ENCODE measurements around the genes SSR2 and IQGAP3.

GRCh38 chr1:155940215-155941075 lies 993 bp upstream of the RXFP4 start:
- RRBS, result no CpG with 5 or more reads among the region's 8 CpGs

DNA sequence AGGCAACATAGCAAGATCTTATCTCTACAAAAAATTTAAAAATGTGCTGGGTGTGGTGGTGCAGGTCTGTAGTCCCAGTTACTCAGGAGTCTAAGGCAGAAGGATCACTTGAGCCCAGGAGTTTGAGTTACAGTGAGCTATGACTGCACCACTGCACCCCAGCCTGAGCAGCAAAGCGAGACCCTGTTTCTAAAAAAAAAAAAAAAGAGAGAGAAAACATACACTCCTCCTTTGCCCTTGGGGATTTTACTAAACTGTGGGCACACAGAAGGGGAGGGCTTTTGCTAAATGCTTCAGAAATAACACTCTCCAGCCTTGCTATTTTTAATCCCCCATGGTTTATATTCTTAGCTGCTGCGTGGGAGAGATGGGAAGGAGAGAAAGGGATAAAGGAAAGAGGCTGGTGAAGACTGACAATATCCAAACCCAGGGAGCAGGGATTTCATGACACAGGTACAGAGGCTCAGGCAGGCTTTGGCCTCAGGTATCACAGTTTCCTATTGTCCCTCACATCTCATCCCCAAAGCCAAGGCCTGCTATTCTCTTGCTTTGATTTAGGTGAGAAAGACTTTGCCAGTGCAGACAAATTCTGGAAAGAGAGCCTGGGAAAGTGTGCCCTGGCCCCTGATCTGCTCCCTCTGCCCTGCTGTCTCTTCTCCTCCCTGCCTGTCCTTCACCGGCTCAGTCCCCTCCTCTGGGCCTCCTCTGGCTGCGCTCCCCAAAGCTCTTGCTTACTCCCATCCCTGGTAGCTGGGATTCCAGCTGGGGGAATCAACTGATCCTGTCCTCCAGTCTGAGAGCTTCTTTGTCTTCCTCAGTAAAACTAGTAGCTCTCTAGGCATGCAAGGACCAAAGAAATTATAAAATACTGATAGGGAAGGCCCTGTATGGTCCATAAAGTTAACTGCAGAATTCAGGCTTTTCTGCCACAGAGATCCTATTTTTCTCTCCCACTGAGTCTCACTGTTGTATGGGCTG lies 17.8 kb downstream of the ARHGEF2 start:
- RRBS, result no CpG with 5 or more reads among the region's 4 CpGs

DNA sequence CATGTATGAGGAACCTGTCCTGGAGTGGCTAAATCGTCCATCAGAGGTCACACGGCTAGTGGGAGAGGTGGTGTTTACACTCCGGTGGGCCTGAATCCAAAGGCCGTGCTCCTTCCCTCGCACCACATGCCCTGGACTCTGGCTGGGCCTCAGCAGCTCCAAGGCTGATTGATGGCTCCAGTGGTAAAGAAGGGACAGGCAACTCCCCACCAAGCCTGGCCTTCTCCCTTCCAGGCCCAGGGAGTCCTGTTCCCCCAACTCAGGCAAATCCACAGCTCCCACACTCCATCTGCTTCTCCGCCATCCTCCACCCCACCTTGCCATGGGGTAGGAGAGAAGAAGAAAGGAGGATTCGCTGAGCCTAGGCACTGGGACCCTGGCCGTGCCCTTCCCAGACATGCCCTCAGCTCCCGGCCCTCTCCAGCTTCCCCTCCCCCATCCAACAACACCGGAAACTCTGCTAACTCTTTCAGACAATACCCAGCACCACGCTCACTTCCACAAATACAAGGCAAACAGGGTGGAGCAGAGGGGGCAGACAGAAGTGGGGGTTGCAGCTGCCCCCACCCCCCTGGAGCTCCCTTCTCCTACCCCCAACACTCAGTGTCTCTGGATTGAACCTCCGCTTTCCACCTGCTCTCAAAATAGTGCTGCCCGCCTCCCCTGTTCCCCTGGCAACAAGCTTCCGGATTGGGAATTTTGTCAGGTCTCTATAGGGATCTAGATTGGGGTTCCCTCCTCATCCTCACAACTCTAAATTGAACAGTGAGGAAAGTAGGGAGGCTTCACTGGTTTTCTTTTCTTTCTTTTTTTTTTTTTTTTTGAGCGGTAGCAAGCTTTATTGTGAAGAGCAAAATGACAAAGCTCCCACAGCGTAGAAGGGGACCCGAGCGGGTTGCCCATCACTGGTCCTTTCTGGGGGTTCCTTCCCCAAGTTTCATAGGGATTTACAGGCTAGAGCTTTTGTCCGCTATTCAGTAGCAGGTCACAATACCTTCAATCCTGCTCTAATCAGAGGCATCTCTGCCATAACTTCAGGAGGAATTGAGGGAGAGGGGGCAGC lies 10.6 kb downstream of the ARHGEF2 start:
- RRBS, result no CpG with 5 or more reads among the region's 19 CpGs

DNA sequence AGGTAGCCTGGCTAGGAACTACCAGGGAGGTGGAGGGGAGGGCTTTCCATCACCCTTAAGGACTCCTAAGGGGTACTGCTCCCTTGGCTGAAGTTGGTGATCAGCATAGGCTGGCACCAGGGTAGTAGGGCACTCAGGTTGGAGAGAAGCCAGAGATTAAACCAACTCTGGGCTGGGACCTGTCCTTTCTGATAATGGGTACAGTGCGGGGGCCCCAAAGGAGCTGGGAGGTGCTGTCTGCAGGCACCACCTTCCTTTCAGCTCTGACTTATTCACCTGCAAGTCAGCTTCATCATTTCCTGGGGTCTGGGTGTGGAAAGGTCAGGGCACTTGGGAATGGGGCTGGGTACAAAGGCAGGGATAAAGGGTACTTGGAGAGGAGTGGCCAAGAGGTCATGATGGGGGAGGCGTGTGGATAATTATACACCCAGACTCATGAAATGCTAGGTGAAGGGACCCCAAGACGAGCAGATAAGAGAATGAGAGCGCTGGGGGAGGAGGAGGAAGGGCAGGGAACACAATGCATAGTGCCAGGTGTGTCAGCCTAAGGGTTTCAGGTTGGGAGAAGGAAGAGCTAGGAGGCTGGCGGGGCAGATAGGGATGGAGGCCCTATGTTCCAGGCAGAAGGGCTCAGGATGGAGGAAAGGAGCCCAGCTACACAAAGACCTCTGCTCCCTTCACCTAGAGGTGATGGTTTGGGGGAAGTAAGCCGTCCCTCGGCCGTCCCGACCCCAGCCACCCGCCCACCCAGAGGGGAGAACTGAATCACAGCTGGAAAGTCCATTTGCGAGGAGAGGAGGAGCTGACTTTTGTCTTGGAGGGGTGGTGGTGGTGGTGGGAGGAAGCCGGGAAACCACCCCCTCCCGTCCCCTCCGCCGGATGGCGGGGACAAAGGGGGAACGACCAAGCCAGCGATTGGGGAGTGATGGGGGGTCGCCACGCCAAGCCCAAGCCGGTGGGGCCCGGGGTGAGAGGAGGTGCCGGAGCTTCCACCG lies 1.0 kb downstream of the ARHGEF2 start:
- RRBS, result 2% methylated on average over 8 of the region's 24 CpGs

DNA sequence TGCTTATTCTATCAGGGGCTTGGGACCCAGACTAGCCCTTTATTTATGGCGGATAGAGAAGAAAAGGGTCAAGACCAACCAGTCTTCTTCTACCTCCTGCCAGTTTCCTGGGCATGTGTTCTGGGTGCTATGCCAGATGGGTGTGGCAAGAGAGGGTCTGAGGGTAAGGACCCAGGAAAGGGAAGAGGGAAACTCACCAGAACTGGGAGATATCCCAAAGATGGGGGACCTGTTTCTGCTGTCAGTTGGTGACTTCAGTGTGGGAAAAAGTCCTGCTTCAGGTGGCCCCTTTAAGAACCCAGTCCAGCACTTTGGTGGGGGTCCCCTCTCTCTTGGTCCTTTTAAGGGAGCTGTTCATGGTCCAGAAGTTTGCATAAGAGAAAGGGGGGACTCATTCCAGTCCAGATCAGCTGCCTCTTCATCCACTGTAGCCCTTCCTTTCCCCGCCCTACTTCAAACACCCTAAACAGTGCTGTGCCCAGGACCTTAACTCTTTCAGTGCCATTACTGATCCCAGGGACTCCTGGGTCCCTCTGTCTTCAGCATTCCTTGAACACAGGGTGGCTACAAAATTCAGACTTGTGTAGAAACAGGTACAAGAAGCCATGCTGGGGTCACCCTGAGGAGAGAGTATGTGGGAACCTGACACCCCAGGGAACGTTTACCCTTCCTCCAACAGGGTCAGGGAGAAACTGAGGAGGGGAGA lies 18.4 kb downstream of the SSR2 start:
- RRBS, result no CpG with 5 or more reads among the region's 3 CpGs

DNA sequence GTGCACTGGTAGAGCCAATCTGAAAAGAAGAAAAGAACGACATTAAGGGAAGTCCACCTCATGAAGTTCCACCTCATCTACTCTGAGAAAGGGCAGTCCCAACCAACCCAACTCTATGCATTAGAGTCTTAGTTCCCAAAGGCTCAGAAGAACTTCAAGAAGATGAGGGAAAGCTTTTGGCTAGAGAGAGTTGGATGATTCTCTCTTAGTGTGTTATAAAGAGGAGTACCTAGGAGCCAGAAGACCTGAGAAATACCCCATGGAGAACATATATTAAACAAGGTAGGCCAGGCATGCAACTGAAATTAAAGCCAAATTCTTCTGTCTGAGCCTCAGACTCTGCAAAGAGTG lies 8.9 kb downstream of the SSR2 start:
- RRBS, result no CpG with 5 or more reads among the region's 1 CpG

DNA sequence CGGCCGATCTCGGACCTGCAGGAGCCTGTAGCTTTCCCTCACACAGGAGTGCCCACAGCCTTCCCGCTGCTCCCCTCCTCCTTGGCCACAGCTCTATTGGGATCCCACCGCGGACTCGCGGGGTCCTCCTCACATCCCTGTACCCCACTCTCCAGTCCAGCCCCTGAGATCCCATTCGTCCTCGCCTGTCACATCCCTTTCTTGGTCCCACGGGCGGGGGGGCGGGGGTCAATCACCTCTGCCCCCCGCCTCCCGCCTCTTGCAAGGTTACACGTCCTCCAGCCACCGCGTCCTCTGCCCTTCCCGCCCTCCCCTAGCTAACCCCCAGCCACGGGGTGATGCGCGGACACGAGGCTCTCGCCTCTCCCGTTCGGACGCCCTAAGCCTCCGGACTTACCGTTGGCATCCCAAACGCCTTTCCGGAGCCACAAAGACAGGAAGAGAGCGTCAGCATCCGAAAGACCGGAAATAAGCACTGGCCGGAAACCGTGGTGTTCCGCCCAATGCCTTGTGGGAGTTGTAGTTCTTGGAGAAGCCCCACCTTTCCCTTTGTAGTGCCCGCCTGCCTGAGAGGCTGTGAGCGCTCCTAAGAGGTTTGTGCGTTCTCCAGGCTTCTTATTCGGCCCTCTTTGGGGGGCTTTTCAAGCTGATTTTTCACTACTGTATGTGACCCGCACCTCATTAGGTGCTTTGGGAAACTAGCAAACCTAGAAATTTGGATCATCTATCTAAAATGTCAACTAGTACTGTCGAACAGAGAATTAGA lies at the start of gene SSR2:
Gene SSR2, minus strand, starts transcription at position 461 of the 766 bp plus-strand sequence.
- RRBS, result no CpG with 5 or more reads among the region's 43 CpGs

DNA sequence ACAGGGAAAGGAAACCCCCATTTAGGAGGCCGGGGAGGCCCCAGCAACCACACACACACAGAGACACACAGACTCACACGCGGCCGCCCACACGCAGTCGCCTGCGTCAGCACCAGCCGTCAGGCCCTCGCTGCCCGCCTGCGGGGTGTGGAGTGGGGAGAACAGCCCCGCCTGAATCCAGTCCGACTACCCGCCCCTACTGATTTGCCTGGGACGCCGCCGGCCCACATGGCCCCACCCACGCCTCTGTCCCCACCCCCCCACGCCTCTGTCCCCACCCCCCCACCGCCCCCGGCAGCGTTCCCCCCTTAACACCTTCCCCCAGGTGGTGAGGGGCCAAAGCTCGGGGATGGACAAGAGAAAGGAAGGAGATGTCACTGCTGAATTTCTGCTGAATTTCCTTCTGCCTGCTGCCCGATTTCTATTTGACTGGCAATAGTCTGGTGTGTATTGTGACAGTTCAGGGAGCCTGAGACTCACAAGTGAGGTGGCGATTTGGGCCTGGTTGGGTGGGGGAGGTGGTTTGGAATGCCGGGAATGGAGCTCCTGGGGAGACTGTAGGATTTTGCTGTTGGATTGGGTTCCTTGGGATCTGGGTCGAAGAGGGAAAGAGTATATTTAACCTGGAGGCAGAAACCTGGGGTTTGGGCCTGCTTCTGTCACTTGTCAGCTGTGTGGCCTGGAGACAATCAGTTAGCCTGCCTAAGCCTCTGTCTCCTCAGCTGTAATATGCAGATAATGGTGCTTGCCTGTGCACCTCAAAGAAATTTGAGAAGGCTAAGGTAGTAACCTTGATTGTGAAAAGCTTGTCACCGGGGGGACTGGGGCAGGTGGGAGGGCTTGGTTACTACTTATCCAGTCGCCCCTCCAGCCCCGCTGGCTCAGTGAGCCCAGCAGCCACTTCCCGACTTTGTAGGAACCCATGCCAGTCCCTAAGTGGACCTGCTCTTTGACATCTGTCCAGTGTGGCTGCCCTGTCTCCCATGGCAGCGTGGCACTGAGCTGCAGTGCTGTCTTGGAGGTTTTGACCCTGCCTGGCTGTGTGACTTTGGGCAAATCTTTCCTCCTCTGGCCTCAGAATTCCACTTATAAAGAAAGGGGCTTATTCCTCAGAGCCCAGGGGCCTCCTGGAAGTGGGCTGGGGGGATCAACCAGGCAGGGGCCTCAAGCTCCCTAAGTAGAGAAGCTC lies 7.7 kb upstream of the LMNA start:
- RRBS, result 1% methylated on average over 5 of the region's 32 CpGs

DNA sequence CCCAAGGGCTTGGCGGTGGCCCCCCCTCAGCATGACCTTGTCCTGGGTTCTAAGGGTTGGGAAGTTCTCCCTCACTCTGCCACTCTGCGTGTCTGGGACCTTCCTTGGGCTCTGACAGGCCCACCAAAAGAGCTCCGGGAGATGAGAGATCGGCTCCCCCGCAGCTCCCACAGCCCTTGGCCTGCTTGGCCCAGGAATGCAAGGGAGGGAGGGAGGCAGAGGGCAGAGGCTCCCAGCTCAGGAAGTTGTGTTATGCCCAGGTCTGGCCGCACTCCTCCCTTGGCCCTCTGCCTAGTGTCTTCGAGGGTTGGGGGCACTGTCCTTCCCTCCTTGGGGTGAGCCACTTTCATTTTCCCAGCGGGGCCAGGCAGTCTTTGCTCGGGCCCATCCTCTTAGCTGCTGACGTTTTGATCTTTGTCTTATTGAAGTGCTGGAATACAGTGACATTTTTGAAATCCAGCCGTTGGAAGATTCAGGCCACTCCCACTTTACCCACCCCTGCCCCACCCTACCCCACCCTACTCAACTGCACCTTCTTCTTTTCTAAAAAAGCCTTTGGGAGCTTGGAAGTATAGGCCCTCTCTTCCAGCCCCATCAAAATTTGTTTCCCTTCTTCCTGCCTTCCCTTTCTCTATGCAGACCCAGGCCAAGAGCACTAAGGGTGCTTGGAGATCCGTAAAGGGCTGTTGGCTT lies 1.5 kb downstream of the LMNA start:
- RRBS, result no CpG with 5 or more reads among the region's 12 CpGs

GRCh38 chr1:156246922-156247297 lies 946 bp downstream of the PAQR6 start:
- RRBS, result no CpG with 5 or more reads among the region's 7 CpGs

DNA sequence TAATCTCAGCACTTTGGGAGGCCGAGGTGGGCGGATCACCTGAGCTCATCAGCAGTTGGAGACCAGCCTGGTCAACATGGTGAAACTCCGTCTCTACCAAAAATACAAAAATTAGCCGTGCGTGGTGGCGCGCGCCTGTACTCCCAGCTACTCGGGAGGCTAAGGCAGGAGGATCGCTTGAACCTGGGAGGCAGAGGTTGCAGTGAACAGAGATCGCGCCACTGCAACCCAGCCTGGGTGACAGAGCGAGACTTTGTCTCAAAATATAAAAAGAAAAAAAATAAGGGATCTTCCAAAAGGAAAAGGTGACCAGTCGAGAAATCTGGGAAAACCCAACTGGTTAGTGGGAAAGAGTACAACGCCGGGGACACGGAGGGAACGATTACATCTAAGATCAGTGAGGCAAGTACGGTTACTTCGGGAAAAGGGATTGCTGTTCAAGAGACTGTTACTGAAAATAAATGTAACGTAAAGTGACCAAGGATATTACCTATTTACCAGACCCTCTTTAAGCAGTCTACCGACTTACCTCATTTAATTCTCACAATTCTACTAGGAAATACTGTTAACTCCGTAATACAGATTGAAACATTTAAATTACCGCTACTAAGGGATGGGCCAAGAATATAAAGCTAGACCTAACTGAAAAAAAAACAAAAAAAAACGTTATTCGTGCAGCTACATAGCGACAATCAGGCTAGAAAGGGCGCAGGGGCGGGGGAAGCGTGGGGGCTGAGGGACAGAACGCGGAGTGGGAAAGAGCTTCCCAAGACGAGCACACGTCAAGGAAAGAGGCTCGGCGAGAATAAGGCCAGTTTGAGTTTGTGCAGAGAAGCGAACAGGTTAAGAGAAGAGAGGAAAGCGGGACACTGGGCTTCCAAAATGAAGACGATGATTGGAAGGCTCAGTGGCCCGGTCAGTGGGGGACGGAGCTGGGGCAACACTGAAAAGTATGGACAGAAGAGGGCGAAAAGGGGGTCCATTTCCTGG lies 649 bp downstream of the CCT3 start:
- RRBS, result no CpG with 5 or more reads among the region's 42 CpGs

GRCh38 chr1:156429217-156430290 lies 60.5 kb downstream of the RHBG start:
- RRBS, result no CpG with 5 or more reads among the region's 19 CpGs

- RRBS, result no CpG with 5 or more reads among the region's 10 CpGs
Measured at GRCh38 chr1:156476014-156476893, 24.3 kb downstream of the MEF2D start.

DNA sequence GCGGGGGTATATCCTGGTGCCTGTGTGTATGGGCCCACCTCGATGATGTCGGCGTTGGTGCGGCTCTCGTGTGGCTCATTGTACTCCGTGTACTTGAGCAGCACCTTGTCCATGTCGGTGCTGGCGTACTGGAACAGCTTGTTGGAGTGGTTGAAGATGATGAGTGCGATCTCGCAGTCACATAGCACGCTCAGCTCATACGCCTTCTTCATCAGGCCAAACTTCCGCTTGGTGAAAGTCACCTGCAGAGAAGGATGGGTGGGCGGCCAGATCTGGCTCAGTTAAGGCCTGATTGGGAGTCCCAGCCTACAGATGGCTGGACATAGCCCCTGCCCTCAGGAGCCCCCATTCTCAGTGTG lies 18.2 kb downstream of the MEF2D start:
- RRBS, result no CpG with 5 or more reads among the region's 15 CpGs

DNA sequence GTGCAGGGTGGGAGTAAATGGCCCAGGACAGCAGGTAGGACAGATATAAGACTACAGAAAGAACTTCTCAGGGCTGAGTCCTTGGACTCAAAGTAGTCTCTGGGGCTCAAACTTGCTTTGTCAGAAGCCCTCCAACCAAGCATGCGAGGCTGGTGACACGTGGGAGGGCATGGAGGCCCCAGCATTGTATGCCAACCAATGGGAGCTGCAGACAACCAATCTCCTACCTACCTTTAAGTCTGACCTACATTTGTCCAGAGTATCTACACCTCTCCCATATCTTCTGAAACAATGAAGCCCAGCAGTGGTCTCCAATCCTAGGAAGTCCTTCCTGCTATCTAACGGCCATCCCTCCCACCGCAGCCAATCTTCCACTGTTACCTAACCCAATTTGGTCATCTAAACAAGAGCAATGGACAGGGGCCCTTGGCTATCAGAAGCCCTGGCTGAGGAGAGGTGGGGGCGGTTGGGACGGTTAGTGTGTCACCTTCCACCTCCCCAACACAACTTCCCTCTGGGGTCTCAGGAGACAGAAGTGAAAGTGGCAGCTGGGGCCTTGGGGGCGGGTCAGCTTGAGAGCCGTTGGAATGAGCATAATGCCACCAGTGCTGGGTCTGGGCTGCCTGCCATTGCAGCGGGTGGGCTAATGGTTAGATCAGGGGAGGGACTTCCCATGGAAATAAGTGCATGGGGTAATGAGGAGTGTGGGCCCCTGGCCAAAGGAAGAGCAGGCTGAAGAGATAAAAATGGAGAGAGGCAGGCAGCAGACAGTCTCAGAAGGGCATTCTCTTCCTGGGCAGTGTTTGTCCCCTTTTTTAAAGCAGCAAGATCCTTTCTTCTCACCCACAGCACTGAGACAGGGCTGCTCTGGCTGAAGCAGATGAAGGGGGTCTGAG lies 8.1 kb downstream of the MEF2D start:
- RRBS, result no CpG with 5 or more reads among the region's 9 CpGs

- RRBS, result no CpG with 5 or more reads among the region's 12 CpGs
Measured at GRCh38 chr1:156493148-156493707, 7.3 kb downstream of the MEF2D start.

- RRBS, result no CpG with 5 or more reads among the region's 9 CpGs
Measured at GRCh38 chr1:156497524-156498671, 2.7 kb downstream of the MEF2D start.

DNA sequence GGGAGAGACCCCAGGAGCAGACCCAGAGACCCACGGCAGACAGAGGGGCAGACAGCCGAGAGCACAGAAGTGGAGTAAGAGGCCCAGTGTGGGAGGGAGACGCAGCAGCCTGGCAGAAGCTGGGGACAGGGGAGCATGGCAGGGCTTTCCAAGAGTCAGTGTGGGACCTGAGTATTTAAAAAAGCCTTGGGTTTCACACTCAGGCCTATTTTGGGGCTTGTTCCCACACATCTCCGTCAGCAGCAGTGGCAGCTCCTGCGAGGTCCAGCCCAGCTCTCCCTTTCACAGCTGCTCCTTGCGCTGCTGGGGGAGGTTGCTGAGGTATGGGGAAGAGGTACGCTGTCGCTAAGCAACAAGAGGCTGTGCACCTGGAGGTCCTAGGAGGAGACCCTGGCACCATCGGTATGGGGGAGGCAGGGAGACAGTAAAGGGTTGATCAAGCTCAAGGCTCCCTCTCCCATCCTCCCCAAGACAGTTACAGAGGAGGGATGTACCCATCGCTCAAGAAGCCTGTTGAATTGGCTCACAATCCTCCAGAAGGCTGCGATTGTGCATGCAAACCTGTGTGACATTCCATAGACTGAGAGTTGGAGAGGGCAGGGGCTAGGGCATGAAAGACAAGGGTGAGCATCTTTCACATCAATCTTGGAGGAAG lies 9.1 kb upstream of the MEF2D start:
- RRBS, result no CpG with 5 or more reads among the region's 11 CpGs

- RRBS, result 3% methylated on average over 5 of the region's 23 CpGs
Measured at GRCh38 chr1:156572421-156572794, at the start of gene IQGAP3. Gene IQGAP3 (minus strand): TSS chr1:156572565.

DNA sequence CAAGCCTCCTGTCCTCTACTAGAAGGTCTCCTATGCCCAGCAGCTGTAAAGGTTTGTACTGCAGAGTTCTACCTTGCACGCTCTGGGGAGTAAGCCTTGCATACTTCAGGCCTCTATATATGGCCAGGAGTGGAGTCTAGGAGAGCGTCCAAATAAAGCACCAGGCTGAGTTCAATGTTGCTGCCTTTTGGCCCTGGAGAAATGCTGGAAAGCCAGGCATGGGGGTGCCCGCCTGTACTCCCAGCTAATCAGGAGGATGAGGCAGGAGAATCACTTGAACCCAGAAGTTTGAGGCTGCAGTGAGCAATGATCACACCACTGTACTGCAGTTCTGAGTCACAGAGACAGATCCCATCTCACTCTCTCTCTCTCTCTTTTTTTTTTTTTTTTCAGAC lies 4.0 kb upstream of the HAPLN2 start:
- RRBS, result no CpG with 5 or more reads among the region's 3 CpGs

Measured in HCT116 (cell line).